Measurements from ENCODE around the genes DBNDD2, PIGT and PLTP.

GRCh38 chr20:45346728-45346958 lies 1.6 kb downstream of the SDC4 start:
- PRO-cap, result no peak

DNA sequence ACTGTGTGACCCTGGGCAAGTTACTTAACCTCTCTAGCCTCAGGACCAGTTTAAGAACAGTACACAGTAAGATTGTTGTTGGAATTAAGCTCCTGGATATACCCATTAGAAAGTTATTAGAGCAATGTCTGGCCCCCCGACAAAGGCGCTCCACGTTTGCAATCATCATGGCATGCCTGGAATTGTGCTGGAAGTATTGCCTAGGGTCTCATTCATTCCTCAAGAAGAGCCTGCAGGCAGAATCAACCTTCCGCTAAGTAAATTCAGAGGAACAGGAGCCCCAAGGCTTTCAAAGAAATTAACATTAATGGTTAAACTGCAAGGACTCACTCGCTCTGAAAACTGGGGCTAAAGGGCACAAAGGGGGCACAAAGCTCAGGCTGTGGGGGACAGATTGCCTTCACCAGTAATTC lies 1.3 kb downstream of the SDC4 start:
- PRO-cap, result no peak

DNA sequence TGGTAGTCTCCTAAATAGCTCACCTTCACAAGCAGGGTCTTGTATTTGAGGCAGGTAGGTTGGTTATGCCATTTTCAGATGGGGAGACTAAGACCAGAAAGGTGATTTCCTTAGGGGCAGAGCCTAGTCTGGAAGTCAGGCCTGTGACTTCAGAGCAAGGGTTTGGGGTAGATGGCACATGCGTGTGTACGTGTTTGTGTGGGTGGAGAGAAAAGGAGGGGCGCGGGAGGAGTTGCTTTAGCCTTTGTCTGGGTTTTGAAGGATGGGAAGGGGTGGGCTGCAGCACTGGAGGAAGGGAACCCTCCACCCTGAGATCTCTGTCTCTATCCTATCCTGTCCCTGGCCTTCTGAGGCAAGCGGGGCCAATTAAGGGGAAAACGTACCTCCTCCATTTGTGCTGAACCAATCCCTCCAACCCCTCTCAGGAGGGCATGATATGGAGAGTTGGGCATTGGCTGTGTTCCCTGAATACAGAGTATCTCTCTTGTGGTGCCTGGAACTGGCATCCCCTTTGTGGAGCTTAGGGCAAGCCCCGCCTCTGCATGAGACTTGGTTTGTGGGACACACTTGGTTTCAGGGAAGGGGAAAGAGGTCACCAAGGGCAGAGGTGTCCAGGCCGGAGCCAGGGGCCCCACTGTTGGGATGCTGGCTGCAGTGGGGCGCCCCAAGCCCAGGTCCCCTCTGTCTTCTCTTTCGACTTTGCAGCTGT lies at the start of gene DBNDD2:
DBNDD2 (plus strand) TSS at position 564 of the 709 bp plus-strand sequence.
- PRO-cap, result no peak

GRCh38 chr20:45415820-45416753 lies at the start of gene PIGT:
TSS of gene PIGT (plus strand) at chr20:45416141.
- PRO-cap, result bidirectional peak, plus-strand start at chr20:45416141, minus-strand start at chr20:45416049

DNA sequence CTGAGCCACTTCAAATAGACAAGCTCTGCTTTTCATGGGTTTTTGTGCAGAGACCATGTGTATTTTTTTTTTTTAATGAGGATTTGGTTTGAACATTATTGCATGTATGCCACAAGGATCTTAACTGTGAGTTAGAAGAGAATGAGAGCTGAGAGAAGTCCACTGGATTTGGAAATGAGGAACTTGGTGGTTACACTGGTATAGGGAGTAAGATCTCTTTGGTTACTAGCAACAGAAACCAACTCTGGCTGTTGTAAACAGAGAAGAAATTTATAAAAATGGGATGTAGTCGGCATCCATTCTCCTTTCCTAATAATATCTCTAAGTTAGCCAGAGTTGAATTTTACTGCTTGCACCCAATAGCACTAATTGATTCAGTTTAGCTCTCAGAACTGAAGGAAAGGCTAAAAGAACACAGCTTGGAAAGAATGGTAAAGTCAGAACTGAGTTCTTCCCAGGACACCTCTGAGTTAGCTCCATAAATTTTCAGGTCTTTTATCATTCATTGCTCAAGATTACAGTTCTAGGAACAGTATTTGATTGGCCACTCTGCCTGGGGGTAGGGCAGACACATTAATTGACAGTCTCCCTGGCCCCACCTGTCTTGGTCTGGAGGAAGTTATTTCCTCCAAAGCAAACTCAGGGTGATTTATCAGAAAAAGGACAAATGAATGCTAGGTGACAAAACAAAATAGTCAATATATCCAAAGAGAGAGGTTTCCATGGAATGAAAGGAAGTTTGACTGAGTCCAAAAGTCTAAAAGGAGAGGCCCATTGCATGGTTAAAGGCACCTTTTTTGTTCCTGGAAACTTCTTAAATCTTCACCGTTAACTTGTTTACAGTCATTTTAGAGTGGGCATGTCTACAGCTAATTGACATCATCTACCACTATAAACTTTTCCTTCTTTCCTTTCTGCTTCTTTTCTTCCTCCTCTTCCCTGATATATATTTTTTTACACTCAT lies 3.8 kb upstream of the WFDC2 start:
- PRO-cap, result unidirectional peak, minus-strand start at position 467 of the sequence

GRCh38 chr20:45499882-45500678 lies 15.3 kb downstream of the SPINT3 start:
- PRO-cap, result no peak

DNA sequence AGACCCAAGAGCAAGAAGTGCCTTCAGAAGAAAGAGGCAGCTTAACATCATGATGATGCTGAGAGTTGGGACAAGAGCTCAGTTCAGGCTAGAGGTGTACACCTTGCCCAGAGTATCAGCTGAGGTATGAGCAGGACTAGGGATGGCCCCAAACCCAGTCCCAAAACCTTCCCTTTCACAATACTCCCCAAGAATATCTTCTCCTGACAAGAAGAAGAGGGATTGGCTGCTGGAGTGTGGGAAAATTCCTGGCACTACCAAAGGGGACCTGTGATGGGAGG lies 1.8 kb downstream of the WFDC3 start:
- PRO-cap, result no peak

DNA sequence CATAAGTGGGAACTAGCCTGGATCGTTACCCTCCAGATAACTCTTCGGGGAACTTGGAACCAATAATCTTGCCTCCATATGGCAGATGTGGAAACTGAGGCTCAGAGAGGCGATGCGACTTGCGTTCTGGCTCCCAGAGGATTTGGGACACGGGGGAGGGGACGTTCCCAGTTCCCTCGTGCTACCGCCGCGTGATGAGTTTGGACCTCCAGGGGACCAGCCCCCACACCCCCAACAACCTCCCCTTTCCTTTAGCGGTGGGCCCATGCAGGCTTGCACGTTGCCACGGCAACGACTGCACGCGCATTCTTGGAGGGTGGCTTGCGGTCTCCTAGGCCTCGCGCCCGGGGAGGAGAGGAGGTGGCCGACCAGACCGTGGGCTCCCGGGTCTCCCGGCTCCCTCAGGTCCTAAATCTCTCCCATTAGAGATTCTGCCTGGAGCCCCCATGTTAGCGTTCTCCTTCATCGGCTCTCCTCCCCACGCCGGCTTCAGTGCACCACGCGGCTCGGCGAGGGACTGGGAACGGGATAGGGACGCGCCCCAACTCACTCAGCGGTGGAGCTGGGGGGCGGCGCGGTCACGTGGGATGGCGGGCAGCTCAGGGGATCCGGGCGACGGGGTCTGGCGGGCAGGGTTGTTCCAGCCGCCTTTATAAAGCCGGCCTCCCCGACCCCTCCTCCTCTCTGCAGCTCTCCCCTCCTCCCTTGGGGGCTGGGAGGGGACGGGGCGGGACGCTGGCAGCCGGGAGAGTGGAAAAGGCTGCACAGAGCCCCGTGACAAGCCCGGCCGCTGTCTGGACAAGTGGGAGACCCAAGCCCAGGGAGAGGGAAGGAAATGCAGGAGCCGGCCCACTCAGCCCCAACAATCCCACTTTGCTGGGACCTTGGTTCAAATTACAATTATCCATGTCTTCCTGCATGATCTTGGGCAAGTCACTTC lies at the start of gene PLTP:
PLTP (minus strand) TSS at position 627 of the 940 bp plus-strand sequence.
- PRO-cap, result bidirectional peak, plus-strand start at position 349 of the sequence, minus-strand start at position 144 of the sequence; bidirectional peak, plus-strand start at position 786 of the sequence, minus-strand start at position 624 of the sequence

DNA sequence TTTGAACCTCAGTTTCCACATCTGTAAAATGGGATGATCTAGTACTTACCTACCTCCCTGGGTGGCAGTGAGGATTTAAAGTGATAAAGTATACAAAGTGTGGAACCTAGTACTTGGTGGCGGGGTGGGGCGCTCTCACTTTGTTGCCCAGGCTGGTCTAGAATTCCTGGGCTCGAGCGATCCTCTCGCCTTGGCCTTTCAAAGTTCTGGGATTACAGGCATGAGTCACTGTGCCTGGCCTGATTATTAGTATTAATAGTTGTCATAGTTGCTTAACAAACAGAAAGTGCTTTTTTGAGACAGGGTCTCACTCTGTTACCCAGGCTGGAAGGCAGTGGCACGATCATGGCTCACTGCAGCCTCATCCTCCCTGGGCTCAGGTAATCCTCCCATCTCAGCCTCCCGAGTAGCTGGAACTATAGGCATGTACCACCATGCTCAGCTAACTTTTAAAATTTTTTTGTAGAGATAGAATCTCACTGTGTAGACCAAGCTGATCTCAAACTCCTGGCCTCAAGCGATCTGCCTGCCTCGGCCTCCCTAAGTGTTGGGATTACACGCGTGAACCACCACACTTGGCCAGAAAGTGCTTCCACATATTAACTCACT lies 7.1 kb upstream of the PLTP start:
- PRO-cap, result no peak

GRCh38 chr20:45950126-45950812 lies 15.8 kb downstream of the PCIF1 start:
- PRO-cap, result no peak

- PRO-cap, result no peak
Measured at GRCh38 chr20:46013789-46014612, 5.3 kb downstream of the MMP9 start.

DNA sequence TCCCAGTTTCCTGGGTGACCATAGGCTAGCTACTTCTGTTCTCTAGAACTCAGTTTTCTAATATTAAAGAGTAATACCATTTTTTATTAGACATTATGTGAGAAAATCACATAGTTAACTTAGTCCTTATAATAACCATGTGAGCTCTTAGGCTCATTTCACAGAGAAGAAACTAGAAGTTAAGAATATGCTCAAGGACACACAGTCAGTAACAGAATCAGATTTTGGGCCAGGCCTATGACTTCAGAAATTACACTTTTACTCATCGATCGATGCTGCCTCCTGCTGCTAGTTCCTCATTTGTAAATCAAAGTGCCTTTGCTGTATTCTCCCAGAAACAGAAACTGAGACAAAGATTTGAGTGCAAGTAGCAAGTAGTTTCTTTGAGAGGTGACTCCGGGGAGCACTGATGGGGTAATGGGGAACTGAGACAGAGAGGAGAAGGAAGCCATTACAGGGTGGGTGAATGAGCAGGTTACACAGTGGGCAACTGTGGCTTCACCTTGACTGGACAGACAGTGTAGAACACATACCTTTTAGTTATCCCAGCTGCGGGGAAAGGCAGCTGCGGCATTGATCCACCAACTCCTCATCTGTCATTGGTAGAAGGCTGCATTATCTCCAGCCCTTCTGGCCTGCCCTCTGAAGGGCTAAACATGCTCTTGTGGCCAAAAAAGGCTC lies 9.7 kb upstream of the CD40 start:
- PRO-cap, result no peak

- PRO-cap, result no peak
Measured at GRCh38 chr20:46343551-46344087, 20.6 kb downstream of the SLC35C2 start.

DNA sequence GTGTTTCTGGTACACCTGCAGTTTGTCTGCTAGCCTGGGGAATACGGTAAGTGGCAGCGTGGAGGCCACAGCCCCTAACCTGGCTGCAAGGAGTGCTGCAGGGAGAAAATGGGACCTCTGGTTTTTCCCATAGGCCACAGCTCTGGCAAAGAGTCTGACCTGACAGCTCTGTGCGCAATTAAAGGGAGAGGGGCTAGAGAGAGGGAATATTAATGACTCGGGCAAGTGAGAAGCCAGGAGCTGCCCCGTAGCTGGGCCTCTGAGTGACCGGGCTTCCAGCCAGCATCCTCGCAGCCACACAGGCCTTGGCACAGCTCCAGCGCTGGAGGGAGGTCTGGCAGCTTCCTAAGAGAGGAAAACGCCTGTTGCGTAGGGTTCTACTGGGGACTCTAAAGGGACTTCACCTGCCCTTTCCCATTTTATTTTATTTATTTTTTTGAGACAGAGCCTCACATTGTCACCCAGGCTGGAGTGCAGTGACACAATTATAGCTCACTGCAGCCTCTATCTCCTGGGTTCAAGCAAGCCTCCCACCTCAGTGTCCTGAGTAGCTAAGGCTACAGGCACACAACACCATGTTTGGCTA lies 18.2 kb upstream of the OCSTAMP start:
- PRO-cap, result no peak

- PRO-cap, result no peak
Measured at GRCh38 chr20:46850469-46850861, 44.2 kb upstream of the EYA2 start.

GRCh38 chr20:46897508-46898321 lies 3.1 kb downstream of the EYA2 start:
- PRO-cap, result no peak

- PRO-cap, result no peak
Measured at GRCh38 chr20:46989945-46990217, 95.2 kb downstream of the EYA2 start.

GRCh38 chr20:46991878-46992297 lies 97.2 kb downstream of the EYA2 start:
- PRO-cap, result no peak

GRCh38 chr20:47235896-47236692 lies 120.4 kb downstream of the ZMYND8 start:
- PRO-cap, result no peak

GRCh38 chr20:47274323-47275074 lies 82.0 kb downstream of the ZMYND8 start:
- PRO-cap, result no peak

Measured in Metastatic Pancreatic Carcinoma in the Ovary (tissue), 1 donor.